PC-3 (cell line): Measurements from ENCODE around the genes TMEM185B and RALB.

DNA sequence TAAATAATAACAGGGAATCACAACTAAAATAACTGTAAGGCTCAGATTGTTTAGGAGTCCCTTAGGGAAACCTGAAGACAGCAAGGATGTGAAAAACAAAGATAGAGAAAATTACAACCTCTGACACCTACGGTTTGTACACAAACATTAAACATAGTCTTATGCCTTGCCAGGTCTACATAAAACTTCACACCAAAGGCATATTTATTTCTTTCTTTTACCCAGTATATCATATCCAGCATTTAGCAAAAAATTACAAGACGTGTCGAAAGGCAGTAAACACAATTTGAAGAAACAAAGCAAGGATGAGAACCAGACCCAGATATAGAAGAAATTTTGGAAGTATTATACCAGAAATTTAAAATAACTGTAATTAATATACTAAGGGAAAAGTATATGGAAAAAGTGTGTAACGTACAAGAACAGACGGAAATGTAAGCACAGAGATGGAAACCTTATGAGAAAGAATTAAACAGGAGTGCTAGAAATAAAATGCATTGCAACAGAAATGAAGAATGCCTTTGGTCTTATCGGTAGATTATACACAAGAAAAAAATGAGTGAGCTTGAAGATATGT, 111.5 kb upstream of the EPB41L5 start:
- RAMPAGE, long total RNA: no peak

- RAMPAGE, long total RNA: no peak
Observed at GRCh38 chr2:120222675-120224057, at the start of gene TMEM185B. TMEM185B (minus strand) TSS chr2:120223400.

DNA sequence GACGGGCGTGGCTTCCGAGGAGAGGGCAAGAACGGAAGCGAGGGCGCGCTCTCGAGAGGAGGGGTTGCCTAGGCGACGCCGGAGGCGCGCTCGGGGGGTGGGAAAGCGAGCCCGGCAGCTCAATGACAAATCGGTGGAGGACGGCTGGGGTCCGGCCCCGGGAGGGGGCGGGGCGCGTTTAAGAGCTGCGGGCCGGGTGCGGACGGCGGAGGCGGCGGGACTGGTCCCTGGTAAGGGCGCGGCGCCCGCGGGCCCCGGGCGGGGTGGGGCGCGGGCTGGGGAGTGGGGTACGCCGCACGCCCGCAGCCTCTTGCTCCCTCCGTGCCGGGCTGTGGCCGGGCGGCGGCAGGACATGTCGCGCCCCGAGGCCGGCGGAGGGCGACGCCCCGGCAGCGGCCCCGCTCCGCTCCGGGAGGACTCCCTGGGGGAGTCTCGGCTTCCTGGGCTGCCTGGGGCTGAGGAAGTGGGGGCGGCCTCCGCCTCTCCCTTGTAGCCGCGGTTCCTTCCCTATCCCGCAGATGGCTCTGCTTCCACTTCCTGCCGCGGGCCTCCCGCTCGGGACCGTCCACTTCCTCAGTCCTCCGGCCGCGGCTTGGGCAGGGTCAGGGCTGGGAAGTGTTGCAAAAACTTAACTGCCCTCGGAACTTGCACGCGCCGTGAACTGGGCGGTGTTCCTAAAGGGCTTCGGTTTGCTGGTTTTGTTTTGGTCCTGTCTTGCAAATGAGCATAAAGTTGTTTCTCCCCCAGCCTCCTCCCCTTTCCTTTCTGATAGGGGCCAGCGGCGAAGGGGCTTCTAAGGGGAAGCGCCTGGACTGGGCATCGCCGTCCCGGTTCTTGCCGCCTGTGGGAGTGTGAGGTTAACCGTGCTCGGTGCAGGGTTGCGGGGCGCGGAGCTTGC, at the start of gene RALB:
TSS of gene RALB (plus strand) at position 102 of the 898 bp plus-strand sequence.
- RAMPAGE, long total RNA: no peak

DNA sequence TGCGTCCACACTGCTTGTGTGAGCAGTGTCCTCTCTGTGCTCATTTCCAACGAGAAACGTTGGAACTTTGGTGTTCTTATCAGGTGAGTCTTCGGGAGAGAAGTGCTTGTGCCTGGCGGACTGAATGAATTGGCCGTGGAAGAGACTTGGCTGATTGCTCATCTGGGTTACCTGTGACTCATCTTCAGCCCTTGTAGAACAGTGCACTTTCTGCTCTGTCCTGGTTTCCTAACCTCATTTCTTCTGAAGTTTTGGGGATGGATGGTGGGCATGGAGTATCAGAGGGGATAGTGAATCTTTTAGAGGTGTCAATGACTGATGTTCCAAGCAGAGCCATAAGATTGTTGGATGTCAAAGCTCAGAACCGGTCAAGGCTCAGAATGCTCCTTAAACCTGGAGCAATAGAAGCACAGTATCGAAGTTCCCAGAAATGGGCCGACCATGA, 1.0 kb downstream of the RALB start:
- RAMPAGE, long total RNA: no peak

GRCh38 chr2:120535995-120536439, 190.1 kb downstream of the INHBB start:
- RAMPAGE, long total RNA: no peak

DNA sequence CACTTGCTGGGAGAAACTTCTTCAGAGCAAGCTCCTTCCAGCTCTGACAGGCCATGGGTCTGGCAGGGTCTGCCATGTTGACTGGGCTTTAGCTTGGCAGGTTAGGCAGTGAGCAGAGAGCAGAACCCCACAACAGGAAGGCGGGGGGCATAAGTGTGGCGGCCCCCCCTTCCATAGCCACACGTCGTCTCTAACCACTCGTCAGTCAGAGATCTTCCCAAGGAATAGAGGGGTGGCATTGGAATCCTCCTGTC, 190.9 kb downstream of the INHBB start:
- RAMPAGE, long total RNA: no peak

- RAMPAGE, long total RNA: no peak
Observed at GRCh38 chr2:120540038-120540956, 194.4 kb downstream of the INHBB start.

- RAMPAGE, long total RNA: no peak
Observed at GRCh38 chr2:120625742-120626408, 109.8 kb upstream of the GLI2 start.

DNA sequence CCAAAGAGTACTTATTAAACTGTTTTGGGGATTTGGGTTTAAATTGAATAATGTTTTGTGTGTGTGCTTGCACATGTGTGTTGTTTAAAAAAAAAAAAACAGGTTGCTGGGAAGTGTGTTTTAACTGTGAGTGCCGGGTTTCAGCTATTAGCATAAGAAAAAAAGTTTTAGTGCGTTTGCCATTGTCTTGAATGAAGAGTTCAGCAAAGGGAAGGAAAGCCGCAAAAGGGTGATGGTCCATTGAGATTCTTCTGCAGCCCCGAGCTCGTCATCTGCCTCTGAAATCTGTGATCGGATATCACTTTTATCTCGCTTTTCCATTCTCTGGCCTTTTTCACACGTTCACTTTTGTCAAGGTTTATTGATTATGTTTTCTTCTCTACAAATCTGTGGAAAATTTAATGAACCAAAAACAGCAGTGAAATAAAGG, 4.7 kb downstream of the GLI2 start:
- RAMPAGE, long total RNA: no peak

- RAMPAGE, long total RNA: no peak
Observed at GRCh38 chr2:121210718-121211577, 74.1 kb downstream of the TFCP2L1 start.

GRCh38 chr2:121365051-121365441, 80.0 kb upstream of the TFCP2L1 start:
- RAMPAGE, long total RNA: no peak

DNA sequence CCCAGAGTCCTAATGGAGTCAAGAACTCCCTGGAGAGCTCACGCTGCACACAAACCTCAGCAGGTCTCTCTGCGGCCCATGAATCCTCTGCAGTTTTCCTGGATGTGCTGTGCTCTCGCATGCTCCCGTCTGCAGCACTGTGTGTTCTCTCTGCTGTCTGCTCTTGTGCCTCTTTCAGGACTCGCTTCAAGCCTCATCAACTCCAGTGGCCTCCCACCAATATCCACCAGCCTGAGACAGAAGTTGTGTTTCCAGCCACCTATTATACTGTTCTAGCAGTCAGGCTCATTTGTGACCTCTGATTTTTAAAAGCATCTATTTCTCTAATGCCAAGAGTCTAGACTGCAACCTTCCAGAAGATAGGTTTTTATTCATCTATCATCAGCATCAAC, 94.2 kb downstream of the CLASP1 start:
- RAMPAGE, long total RNA: no peak

DNA sequence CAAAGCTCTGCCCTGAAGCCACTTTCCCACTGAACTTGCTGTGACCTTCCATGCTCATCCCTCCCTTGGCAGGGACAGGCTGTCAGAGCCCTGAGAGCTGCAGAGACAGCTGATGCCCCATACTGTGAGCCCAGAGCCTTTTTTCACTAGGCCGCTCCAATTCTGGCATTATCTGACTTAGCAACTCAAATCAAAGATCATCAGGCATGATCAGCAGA, 83.8 kb downstream of the CLASP1 start:
- RAMPAGE, long total RNA: no peak

- RAMPAGE, long total RNA: no peak
Observed at GRCh38 chr2:121648549-121648794, 790 bp downstream of the CLASP1 start.

GRCh38 chr2:121650400-121651225, 1.4 kb upstream of the CLASP1 start:
- RAMPAGE, long total RNA: no peak

DNA sequence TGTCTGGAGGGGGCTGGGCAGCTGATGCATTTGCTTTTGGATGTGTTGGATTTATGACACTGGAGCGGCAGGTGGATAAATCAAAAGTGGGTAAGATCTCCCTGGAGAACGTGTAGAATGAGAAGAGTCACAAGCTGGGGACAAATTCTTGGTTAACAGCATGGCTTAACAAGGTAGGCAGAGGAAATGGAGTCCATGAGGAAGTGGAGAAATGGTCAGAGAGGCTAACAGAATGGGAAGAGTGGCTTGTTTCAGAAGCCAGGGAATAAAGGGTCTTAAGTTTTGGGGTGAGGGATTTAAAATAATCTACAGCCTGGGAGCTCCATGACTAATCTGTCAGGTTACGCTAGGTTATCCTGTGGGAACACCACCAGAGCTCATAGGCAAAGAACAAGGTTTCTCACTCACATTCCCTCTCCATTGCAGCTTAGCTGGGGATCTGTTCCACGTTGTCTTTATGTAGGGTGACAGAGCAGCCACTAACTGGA, 12.8 kb downstream of the TSN start:
- RAMPAGE, long total RNA: no peak

GRCh38 chr2:126212691-126213273, 443.2 kb upstream of the GYPC start:
- RAMPAGE, long total RNA: no peak

GRCh38 chr2:126831414-126832040, 67.2 kb upstream of the TEX51 start:
- RAMPAGE, long total RNA: no peak

- RAMPAGE, long total RNA: no peak
Observed at GRCh38 chr2:127003411-127003831, 103.5 kb downstream of the BIN1 start.

DNA sequence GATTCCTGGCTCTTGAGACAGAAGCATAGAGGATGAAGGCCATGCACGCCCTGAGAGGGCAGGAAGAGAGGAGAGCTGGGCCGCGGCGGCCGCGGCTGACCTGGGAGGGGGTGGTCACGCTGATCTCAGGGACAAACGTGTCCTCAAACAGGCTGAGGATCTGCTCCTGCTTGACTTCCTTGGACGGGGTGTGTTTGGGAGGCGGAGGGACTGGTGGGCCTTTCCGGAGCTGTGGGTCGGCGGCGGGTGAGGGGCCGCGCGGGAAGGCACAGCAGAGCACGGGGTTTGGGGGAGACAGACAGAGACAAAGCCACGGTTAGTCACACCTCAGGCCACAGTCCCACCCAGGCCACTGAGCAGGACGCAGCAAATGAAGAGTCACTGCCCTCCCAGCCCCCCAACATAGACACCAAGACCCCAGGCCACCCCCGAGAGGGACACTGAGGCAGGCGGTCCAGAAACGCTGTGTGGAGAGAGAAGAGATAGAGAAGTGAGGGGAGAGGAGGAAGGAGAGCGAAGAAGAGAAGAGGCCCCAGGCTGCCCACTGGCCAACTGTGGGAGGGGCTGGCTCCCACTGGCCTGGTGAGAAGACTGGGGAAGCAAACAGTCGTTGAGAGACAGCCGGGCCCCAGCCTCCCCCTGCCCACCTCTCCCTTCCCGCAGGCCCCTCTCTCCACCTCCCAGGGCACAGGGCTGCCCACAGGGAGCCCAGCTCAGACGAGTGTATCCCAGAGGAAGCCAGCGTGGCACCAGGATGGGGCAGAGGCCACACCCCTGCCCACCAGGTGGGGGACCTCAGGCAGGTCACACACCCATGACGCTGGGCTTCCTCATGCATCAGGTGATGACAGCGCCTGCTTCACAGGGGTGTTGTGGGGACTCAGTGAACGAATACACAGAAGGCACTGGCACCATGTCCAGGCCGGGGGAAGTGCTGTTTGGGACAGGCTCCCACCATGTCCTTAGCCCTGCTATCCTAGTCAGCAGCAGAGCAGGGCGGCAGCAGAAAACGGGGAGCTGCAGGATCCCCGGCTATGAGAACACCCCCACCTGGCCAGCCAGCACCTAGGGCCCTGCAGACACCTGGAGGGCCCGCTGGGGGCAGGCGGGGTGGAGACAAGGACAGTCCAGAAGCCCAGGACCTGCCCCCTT, 49.2 kb downstream of the BIN1 start:
- RAMPAGE, long total RNA: no peak